Neuron (in vitro differentiated cells): ENCODE measurements around the genes CDSN, PSORS1C2 and POU5F1.

DNA sequence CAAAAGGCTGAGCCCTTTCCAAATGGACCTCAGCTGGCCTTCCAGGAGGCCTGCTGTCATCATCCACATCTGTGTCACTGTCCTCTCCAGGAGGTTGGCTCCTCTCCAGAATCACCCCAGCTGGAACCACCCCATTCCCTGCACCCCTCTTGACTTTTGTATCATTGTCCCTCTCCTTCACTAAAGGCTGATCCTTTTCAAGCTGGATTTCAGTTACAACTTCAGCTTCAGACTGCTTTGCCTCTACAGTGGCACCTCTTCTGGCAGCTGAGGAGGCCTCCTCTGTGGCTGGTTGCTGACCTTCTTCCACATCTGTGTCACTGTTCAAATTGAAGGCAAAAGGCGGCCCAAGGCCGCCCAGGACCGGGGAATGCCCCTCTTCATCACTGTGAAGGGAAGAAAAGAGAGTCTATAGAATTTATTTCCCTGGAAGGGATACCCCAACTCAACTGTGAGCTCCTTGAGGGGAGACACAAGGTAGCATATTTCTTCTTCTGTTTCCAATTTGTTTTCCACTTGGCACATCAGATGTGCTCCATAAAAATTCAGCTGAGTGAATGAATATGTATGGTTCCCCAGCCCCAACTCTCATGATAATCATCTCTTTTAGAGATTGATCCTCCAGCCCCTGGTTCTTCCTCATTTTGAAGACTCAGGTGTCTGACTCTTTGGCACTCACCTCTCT is 4.0 kb downstream of the MDC1 start:
- PRO-cap: no peak

DNA sequence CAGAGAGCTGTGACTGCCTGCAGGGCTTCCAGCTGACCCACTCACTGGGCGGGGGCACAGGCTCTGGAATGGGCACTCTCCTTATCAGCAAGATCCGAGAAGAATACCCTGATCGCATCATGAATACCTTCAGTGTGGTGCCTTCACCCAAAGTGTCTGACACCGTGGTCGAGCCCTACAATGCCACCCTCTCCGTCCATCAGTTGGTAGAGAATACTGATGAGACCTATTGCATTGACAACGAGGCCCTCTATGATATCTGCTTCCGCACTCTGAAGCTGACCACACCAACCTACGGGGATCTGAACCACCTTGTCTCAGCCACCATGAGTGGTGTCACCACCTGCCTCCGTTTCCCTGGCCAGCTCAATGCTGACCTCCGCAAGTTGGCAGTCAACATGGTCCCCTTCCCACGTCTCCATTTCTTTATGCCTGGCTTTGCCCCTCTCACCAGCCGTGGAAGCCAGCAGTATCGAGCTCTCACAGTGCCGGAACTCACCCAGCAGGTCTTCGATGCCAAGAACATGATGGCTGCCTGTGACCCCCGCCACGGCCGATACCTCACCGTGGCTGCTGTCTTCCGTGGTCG is 3.4 kb downstream of the TUBB start:
- PRO-cap: no peak

DNA sequence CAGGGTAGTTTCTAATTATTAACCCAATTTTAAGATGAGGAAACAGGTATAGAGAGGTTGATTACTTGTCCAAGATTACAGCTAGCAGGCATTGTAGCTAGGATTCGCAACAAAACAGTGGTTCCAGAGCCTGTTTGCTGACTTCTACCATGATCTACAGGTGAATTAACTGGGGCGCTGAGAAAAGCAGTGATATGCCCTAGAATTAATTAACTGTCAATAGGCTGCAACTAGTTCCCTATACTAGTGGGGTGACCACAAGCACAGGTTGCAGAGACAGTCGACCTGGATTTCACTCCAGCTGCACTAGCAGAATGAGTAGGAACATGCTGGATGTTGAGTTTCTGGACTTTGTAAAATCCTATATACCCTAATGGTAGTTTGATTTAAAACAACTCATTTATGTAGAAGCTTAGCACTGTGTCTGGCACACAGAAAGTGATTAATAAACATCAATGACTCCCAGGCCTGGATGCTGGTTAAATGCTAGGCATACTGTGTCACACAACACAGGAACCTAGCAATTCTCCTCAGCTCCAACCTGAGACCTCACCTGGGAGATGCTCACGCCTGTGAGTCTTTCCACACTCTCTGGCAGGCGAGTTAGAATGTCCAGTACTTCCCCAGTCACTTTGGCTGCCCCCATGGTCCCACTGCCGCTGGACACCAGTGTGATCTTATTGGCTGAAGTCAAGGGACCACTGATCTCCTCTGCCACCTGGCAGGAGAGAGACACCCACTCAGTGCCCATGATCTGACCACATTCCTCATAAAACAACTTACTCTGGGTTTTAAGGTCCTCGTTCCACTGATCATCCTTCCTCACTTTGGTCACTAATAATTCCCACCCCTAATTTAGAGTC is 9.5 kb downstream of the TUBB start:
- PRO-cap: no peak

DNA sequence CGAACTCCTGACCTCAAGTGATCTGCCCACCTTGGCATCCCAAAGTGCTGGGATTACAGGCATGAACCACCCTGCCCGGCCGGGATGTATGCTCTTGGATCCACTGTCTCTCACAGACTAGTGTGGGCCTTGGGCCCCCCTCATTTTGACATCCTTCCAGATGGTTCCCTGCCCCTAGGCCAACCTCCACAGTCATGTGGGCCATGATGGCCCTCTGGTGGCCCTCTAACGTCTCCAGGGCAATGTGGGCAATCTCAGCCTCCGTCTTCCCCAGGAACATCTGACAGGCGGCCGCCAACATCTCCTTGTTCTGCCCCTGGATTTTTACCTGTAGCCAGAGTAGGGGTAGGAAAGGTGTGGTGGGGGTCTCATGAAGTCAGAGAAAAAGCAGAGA is 1.5 kb downstream of the FLOT1 start:
- PRO-cap: no peak

DNA sequence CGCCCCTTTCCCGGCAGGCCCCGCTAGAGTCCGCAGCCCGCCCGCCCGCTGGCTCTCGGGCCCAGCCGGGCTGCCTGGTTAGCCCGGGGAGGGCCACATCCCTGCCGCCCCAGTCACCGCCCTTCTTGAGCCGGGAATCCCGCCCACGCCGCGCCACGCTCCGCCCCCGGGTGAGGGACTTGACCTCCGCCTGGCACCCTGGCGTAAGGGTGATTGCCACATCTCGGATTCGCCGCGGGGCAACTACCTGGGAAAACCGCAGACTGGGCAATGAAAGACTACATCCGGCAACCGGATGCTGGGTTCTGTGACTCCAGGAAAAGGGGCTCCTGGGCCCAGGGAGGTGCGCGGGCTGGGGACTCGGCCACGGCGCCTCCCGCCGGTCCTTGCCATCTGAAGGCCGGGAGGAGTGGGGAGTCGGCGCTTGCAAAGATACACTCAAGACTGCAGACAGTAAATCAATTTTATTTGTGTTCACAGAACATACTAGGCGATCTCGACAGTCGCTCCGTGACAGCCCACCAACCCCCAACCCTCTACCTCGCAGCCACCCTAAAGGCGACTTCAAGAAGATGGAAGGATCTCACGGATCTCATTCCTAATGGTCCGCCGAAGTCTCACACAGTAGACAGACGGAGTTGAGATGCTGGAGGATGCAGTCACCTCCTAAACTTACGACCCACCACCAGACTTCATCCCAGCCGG is 419 bp upstream of the FLOT1 start:
- PRO-cap: bidirectional peak, plus-strand start at position 219 of the sequence, minus-strand start at position 72 of the sequence; bidirectional peak, plus-strand start at position 631 of the sequence, minus-strand start at position 538 of the sequence

DNA sequence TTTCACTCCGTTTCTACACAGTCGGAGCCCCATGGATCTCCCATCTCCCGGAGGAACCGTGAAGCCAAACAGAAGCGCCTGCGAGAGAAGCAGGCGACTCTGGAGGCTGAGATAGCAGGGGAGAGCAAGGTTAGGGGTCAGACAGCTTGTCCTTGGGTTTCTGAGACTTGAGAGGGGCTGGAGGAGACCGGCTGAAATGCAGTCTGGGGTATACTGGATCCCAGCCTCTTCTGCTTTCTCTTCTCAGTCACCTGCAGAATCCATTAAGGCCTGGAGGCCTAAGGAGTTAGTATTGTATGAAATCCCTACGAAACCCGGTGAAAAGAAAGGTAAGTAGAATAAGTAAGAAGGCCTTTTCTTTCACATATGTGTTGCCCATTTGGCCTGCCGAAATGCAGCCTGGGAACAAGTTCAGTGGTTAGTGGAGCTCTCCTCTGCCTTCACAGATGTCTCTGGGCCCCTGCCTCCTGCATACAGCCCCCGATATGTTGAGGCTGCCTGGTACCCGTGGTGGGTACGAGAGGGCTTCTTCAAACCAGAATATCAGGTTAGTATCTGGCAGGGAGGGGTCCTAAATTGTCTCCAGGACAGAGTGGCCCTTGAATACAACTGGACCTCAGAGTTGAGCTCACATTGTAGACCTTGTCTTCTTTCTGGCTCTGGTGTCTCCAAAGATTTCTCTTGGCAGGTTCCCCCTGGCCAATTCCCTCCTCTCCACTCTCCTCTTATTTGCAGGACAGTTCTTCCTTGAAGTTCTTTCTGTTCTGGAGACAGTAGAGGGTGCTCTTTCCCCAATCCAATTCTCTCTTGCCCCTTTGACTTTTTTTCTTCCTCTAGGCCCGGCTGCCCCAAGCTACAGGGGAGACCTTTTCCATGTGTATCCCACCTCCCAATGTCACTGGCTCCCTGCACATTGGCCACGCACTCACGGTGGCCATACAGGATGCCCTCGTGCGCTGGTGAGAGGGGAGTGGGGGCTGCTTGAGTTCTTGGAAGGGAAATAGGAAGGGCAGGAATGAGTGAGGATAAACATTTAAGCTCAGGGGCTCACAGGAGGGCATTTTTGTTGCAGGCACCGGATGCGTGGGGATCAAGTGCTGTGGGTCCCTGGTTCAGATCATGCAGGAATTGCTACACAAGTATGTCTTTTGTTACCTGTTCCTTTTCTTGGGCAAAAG is 1.3 kb downstream of the VARS2 start:
- PRO-cap: no peak

DNA sequence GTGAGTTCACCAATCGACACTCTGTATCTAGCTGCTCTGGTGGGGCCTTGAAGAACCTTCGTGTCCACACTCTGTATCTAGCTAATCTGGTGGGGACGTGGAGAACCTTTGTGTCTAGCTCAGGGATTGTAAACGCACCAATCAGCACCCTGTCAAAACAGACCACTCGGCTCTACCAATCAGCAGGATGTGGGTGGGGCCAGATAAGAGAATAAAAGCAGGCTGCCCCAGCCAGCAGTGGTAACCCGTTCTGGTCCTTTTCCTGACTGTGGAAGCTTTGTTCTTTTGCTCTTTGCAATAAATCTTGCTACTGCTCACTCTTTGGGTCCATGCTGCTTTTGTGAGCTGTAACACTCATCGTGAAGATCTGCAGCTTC is 9.2 kb upstream of the MUC22 start:
- PRO-cap: no peak

- PRO-cap: no peak
Observed at GRCh38 chr6:31120359-31120558, at the start of gene CDSN. CDSN (minus strand) TSS chr6:31120446.

GRCh38 chr6:31138646-31139111 is at the start of gene PSORS1C2:
PSORS1C2 (minus strand) TSS chr6:31139066.
- PRO-cap: no peak

DNA sequence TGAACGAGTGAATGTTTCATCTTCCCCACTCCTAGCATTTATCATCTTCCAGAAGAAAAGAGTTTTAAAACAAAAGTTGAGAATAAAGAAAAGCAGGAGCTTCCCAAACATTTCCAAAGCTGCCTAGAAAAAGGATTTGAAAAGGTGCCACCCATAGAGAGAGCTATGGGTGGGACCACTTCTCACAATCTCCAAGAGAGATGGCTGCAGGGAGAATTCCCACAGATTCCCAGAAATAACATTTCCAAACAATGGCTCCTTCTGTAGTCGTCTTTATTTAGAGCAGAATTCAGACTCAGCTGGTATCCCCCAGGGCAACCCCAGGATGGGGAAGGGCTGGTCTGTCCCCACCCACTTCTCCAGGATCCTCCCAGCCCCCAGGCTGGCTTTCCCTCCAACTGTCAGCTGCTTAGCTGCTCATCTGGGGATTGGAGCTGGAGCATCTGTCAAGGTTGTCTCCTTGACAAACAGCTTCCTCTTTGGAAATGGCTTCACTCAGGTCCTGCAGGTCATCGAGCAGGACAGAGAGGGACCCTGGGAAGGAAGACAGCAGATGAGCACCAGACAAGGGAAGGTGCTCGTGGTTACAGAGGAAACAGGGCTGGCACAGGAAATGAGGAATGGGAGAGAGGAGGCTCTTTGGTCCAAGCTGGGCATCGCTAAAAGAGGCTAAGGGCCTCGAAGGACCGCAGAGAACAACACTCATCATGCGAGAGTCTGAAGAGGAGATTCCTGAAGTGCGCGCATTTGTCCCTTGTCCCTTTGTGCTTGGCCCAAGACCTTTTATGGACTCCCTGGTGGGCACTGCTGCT is 3.5 kb upstream of the PSORS1C2 start:
- PRO-cap: bidirectional peak, plus-strand start at position 494 of the sequence, minus-strand start at position 271 of the sequence

- PRO-cap: no peak
Observed at GRCh38 chr6:31161348-31161933, 3.1 kb downstream of the TCF19 start.

- PRO-cap: no peak
Observed at GRCh38 chr6:31170070-31170939, at the start of gene POU5F1. POU5F1 (minus strand) TSS chr6:31170682.

- PRO-cap: bidirectional peak, plus-strand start at chr6:31196414, minus-strand start at chr6:31196259
Observed at GRCh38 chr6:31196128-31196736, 25.8 kb upstream of the POU5F1 start.

DNA sequence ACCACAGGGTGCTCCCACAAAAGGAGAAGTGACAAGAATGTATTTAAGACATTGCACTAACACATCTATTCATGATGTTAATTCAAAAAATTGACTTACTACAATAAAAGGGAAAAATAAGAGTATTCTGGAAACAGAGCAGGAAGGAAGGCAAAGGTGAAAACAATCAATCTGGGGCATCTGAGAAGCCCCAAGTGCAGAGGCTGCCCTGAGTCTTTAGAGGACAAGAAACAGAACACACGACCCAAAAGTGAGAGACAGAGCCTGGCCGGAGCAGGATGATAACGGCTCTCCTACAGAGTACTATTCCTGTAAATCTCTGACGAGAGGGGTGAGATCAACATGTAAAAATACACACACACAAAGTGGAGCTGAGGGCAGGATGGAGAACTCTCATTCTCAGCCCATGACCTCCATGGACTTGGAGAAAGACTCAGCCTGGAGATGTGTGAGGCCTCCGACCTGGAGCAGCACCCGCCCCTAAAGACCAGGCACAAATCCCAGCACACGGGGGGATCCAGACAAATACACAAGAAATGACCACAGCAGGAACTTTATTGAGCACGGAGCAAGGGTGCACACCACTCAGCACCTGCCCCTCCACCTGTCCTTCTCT is 42.4 kb downstream of the HLA-C start:
- PRO-cap: no peak

DNA sequence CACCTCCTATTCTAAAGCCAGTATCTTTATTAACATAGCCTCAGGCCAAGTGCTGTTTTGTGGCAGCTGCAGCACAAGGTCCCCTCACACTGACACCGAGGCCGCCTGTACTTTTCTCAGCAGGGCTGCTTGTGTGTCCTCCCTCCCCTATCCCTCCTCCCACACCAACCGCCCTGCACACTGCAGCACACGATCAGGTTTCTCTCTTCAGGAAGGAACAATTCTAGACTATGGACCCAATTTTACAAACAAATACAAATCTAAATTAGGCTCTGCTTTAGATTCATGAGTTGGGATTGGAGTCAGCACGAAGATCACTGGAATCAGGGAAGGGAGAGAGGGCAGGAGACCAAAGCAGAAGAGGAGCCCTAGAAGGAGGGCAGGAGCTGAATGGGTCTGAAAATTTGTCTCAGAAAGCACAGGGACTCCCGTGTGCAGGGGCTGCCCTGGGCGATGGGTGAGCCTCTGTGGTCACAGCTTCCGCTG is 3.8 kb downstream of the HLA-C start:
- PRO-cap: no peak

DNA sequence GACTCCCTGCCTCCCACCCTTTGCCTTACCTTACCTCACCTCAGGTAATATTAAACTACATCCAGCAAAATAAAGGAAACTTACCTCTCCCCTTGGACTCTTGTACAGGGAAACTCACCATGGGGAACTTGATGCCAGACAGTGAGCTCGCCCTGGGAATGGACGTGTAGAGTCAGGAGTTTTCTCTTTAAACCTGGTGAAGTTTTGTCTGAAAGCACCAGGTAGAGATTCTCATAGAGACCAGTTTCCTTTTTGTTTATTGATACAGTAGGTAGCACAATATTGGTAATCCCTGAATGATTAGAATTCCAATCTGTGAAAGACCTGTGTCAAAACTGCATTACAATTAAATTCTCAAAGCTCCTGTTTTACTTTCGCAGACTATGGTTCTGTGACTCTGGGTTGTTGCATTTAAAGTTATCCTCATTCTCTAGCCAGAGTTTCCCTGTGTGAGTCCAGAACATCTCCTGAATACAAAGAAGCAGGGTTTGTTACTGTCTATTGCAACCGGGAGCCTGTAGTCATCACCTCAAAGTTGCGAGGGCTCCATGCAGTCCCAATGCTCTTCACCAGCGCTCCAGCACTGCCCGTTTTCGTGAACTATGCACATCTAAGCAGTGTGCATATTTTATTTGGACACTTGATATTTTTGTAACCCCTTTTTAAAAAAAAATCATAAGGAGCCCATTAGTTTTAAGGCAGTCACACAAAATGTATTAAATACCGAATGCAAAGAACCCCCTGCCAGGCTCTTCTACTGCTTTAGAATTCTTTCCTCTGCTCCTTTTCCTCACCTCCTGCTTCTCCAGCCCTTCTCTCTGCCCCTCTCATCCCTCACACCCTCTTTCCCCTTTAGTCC is 836 bp upstream of the HLA-C start:
- PRO-cap: no peak

- PRO-cap: no peak
Observed at GRCh38 chr6:31356030-31356562, 883 bp downstream of the HLA-B start.

GRCh38 chr6:31366550-31367342 is 9.8 kb upstream of the HLA-B start:
- PRO-cap: no peak

GRCh38 chr6:31473791-31475028 is 23.7 kb upstream of the MICB start:
- PRO-cap: no peak

- PRO-cap: no peak
Observed at GRCh38 chr6:31495052-31495610, 2.8 kb upstream of the MICB start.